Type B pancreatic cell (in vitro differentiated cells): ENCODE data around the gene MUCL3.

- PRO-cap = no peak
Observed at GRCh38 chr6:30130215-30130618, 5.7 kb upstream of the TRIM40 start.

- PRO-cap = no peak
Observed at GRCh38 chr6:30206600-30207708, 6.3 kb downstream of the TRIM26 start.

DNA sequence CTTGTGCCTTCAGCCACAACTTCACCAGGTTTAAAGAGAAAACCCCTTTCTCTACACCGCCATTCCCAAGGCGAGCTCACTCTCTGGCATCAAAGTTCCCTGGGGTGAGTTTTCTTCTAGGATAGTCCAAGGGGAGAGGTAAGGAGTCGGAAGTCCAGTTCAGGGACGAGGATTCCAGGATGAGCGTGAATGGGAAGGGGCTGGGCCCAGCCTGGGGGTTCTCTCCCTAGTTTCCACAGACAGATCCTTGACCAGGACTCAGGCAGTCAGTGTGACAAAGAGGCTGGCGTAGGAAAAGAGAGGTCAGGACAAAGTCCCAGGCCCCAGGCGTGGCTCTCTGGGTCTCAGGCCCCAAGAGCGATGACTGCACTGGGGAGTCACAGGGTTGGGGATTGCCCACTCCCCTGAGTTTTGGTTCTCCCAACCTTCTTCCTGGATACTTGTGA, 45.9 kb upstream of the TRIM26 start:
- PRO-cap = bidirectional peak, plus-strand start outside the sequence, minus-strand start at position 270 of the sequence

- PRO-cap = no peak
Observed at GRCh38 chr6:30284399-30285004, 42.2 kb upstream of the TRIM39 start.

- PRO-cap = no peak
Observed at GRCh38 chr6:30325279-30325642, 1.5 kb upstream of the TRIM39 start.

GRCh38 chr6:30555531-30555773, 837 bp downstream of the GNL1 start:
- PRO-cap = bidirectional peak, plus-strand start at chr6:30555710, minus-strand start at chr6:30555688

- PRO-cap = bidirectional peak, plus-strand start at chr6:30556704, minus-strand start at chr6:30556489
Observed at GRCh38 chr6:30556681-30557163, 373 bp upstream of the PRR3 start.

DNA sequence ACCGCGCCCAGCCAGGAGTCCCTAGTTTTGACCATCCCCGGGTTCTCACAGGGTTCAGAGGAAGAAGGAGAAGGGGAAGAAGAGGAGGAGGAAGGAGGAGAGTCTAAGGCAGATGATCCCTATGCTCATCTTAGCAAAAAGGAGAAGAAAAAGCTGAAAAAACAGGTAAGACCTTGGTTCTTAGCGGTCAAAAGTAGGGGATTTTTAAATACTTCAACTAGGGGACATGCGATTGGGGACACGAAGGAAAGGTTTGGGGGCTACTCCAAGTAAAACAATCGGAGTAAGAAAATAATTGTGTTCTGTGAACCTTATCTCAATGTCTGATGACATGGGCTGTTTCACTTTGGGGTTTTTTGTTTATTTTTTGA, 11.1 kb downstream of the ABCF1 start:
- PRO-cap = no peak

DNA sequence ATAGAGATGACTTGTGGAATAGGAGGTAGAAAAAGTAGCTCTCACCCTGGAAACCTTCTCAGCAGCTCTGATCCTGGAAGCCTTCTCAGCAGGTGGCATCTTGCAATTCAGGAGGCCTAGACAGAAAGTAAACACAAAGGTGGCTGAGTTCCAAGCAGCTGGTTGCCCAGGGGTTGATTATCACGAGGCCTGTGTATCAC, 9.8 kb downstream of the MDC1 start:
- PRO-cap = no peak

DNA sequence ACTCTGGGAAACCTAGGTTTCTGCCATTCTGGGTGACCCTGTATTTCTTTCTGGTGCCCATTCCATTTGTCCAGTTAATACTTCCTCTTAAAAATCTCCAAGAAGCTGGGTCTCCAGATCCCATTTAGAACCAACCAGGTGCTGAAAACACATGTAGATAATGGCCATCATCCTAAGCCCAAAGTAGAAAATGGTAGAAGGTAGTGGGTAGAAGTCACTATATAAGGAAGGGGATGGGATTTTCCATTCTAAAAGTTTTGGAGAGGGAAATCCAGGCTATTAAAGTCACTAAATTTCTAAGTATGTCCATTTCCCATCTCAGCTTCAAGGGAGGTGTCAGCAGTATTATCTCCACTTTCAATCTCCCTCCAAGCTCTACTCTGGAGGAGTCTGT, 4.4 kb downstream of the TUBB start:
- PRO-cap = no peak

DNA sequence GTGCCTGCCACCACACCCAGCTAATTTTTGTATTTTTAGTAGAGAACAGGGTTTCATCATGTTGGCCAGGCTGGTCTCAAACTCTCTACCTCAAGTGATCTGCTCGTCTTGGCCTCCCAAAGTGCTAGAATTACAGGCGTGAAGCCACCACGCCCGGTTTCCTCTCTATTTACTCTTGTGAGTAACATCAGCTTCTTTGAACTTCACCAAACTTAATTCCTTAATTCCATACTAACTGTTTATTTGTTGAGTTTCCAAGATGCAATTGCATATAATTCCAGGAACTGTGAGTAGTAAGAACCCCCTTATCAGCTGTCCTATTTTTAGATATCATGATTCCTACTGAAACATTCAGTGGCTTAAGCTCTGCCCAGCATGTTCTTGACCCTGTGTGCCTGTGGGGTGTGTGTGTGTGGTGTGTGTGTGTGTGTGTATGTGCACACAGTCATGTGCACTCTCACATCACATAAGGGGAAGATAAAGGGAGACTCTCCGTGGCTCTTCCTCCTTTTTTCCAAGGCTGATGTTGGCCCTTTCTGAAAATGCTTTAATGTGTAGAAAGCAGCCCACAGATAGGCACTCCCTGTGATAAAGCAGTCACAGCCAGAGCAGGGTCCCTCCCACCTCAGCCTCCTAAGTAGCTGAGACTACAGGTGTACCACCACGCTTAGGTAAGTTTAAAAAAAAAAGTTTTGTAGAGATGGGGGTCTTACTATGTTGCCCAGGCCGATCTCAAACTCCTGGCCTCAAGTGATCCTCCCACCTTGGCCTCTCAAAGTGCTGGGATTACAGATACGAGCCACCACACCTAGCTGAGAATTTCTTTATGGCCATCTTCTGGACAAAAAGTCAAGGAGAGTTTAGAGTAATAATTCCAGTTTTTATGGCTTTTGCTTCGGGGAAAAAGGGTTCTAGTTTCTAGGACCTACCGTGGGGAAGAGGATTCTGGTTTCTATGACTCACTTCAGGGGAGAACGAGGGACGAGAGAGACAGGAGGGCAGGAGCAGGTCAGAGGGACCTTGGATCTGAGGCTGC, 69.0 kb upstream of the IER3 start:
- PRO-cap = no peak

DNA sequence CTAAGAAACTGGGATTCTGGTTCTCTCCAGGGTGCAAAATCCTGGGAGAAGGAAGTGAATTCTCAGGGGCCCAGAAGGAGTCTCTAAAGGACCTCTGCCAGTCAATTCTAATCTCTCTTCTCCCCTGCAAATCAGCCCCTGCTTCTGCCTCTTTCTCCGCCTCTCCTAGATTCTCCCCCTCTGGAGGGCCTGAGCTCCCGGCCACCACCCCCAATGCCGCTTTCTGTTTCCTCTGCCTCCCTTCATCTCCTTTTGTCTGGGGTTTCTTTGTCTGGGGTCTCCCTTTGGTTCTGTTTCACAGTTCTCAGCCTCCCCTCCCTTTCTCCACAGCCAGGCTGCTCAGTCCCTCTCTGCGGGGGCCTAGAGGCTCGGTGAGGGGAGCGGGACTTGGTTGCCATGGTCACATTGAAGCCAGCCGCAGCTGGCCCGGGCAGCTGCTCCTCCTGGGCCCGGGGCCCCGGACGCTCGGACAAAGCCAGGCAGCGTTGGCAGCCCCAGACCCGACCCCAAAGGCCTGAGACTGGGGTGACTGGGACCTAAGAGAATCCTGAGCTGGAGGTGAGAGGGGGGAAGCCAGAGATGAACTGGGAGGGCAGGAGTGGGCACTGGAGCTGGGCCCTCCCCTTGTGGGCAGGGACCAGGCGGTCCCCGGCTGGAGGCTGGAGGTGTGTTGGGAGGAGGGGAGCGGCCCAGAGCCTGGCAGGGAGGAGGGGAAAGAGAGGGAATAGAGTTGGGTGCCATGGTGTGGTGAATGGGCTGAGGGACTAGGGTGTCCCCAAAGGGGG, 3.6 kb upstream of the DDR1 start:
- PRO-cap = no peak

DNA sequence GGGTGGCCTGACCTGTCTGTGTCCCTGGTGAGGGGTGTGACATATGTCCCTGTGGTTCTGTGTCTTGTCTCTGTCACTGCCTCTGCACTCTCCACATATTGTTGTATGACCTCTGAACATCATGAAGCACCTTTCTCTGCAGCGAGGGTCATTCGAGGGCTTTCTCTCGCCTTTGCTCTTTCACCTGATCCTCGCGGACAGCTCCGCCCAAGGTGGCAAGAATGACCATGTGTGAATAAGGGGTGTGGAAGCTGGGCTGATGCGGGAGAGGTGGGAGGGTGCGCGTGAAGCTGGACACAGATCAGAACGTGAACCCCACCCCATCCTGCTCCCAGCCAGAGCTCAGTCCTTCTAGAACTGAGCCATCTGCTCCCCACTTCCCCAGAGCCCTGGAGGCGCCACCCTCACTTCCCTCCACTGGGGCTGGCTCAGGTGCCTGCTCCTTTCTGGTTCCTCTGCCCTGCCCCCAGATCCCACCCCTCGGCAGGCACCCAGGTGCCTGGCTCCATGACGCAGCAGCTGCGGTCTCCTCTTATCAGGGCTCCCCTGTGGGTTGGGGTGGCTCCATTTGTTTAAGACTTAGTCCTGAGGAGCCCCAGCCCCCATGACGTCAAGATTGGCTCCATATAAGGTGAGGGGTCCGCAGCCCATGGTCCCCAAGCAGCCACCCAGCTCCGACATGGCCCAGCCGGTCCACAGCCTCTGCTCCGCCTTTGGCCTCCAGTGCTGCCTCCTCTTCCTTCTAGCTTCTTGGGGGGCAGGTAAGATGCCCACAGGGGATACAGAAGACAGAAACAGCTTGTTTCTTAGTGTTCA, at the start of gene MUCL3:
MUCL3 (plus strand) TSS at position 653 of the 816 bp plus-strand sequence.
- PRO-cap = no peak

DNA sequence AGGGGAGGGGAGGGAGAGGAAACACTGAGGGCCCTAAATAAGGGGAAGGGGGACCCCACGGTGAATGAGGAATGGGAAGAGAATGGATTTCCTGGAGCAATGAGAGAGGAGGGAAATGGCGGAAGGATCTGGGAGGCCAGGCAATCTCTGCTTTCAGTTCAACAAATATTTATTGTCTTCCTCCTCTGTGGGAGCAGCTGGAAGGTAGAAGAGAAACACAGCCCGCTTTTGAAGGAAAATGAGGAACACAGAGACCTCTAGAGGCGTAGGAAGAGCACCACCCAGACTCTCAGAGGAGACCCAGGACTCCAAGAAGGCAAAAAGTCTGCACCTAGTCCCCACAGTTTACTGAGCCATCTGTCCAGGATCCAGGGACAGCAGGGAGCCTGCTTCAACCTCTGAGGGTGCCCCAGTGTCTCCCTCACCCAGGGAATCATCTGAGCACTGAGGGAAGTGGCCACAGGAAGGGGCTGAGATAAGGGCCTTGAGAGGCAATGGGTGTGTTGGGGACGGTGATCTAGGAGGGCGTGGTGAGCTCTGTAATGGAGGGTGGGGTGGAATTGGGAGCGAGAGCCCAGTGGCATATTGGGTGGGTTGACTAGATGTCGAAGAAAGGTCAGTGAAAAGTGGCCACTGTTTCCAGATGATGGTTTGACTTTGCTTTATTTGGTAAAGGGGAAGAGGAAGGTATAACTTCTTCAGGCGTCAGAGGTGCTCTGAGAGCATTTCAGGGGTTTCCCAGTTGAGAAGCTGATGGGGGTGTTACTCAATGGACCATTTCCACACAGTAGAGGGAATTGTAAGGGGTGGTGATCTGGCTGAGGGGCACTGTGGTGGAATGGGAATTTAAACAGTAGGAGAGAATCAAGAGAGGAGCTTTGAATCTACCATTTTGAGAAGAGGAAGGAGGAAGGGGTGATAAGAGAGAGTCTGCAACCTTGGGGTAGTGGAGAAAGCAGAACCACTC, 622 bp downstream of the PSORS1C1 start:
- PRO-cap = no peak

DNA sequence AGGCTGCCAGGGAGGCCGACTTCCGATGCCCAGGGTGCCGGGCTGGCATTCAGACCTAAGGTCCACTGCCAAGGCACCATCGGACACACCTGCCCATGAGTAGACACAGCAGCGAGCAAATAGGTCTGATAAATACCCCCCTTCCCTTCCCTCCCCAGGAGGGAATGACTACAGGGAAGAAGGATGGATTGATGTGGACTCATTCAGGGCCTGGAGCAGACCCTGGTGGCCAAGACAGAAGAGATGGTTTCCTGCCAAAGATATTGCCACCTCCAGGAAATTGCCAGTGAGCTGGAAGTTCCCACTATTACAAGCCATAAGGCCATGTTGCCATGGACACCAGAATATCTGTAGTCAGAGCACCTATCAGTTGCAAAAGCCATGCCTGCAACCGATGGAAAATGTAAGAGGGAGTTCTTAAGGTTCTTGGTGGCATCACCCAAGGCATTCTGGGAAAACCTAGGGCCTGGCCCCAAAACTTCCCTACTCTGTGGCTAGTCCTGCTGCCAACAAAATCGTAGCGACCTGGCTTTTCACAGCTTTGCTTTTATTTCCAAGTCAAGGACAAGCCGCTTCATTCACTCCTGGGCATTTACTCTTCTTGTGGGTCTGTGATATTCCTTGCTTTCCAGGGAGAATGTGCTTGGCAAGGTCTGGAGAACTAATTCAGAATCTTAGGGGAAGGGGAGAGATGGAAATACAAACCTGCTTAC, 4.4 kb downstream of the TCF19 start:
- PRO-cap = no peak

DNA sequence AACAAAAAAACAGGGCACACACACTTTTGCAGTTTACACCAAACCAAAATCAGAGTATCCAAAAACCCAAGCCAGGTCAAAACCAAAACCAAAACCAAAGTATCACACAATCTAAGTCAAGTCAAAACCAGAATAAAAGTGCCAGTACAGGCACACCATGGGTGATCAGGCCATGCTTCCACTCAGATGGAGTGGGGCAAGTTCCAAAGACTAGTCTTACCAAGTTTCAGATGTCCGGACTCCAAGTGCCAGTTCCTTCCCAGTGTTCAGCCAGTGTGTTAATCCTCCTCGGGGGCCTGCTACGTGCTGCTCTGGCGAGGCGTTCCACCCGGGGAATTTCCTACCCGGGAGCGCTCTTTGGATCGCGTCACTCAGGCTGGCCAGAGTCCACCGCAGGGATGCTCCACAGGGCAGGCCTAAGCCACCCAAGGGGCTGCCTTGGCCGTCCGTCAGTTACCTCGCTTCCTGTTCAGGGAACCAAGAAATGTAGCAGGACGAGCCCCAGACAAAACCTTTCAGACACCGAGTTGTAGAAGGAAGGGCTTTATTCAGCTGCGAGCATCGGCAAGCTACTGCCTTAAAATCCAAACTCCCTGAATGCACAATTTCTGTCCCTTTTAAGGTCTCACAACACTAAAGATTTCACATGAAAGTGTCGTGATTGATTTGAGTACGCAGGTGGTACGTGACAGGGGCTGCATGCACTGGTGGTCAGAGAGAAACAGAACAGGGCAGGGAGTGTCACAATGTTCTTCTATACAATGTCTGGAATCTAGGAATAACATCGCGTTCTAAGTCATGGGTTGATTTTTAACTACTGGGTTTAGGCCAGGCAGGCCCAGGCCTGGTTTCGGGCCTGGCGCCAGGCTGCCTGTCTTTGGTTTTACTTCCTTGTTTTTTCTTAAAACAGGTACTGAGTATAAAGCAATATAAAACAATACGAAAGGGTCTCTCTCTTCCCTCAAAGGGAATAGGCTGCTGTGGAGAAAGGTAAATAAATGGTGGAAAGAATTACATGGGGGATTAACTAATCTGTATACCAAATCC, 15.6 kb upstream of the POU5F1 start:
- PRO-cap = no peak

DNA sequence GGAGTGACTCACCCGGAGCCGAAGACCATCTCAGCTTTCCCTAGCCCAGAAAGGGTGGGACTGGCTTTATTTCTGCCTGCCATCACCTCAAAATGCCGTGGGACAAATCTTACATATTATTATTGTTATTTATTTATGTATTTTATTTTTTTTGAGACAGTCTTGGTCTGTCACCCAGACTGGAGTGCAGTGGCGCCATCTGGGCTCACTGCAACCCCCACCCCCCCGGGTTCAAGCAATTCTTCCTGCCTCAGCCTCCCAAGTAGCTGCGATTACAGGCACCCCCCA, 27.8 kb upstream of the POU5F1 start:
- PRO-cap = no peak

DNA sequence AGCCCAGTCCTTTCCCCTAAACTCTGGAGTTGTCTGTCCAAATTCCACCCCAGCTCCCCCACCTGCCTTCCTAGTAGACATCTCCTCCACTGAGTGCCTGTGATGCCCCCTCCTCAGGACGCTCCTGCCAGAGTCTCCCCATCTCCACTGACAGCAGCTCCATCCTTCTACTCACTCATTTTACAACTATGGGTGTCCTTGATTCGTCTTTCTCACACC, 4.9 kb downstream of the HLA-B start:
- PRO-cap = no peak

- PRO-cap = no peak
Observed at GRCh38 chr6:31400956-31402020, 2.1 kb upstream of the MICA start.

DNA sequence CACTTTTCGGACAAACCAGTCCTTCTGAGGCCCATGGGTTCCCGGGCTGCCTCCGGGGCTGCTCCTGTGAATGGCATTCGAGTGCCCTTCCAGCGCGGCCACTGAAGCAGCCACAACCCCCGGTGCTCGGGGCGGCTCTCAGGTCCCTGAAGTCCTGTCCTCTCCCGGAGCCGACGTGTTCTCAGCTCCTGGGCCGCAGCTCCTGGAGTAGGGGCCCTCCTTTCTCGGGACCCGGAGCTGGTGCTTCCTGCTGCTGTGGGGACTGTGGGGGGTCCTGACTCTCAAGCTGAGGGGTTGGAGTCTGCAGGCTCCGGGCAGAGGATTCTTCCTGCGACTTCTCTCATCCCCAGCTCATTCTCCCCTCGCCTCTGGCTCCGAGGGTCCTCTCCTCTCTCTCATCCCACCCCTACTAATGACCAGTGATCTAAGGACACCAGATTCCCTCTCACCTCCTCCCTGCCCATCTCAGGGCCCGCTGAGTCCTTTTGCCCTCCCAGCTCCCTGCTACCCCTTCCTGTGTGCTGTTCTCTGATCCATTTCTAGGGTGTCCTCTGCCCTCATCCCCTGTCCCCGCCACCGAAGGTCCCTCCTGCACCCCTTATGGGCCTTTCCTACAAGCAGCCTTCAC, 684 bp downstream of the MICA start:
- PRO-cap = no peak